ENCODE measurements around a stretch of chr7.

DNA sequence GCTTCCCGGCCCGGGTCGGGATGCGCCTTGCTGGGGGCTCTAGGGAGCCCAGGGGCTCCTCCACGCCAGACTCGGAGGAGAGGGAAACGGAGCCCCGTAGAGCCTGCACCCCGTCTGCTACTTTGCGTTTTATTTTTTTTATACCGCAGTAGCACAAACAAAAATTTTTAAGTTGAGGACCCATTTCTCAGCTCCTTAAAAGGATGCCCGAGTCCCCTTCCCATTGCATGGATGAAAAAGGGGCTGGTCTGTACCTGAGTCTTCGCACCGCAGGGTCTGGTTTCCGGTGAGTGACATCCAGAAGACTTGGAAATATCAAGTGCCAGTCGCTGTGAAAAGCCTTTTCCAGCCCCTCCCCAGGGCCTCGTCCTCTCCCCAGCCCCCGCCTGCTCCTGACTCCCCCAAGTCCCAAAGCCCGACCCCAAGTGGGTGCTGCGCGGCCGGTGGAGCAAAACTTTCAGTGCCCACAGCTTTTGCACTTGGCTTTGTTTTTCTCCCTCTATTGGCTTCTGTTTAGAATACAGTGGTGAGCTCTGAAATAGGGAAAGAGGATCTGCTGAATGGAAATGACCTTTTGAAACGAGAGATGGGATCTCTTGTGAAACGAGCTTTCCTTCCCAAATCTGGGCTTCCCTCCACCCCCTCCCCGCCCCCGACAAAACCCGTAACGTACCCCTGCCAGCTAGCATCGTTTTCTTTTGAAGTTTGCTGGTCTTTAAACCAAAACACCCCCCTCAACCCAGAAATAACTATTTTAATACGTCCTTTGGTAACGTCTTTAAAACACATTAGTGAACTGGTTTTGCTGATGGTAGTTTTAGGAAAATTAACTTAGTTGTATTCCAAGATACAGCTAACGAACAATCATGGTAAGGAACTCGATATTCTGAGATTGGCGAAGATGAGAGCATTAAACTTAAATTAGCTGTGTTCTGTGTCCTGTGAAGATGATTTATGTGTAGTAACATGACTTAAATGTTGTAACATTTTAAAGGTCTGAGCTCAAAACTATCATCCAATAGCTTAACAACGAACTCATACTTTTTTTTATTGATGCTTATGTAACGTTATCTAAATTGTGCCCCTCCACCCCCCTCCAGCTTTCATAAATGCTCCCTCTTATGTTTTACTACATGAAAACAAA, 1.3 kb downstream of the SDK1 start:
- RRBS, result no CpG with 5 or more reads among the region's 36 CpGs

DNA sequence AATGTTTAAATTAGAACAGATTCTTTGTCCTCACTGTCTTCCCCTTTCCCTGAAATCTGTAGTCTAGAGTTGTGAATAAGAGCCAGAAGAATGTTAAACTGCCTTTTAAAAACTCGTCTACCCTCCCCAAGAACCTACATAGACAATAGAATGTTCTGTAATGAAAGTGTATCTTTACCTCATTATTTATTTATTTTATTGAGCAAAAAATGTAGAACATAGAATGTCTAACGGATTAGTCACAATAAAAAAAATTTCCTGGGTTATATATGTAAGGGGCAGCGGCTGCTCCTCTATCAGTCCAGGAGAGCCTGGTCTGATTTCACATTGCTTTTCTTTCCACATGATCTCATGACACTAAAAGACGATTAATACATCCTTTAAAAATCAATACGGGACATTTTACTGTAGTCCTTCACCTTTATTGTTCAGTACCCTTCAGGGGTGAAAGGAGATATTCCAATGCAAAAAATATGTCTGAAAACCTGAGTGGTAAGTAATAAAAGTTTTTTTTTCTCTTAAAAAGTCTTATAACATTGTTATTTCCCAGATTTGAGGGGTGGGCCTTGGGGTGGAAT, 135.8 kb downstream of the SDK1 start:
- RRBS, result no CpG with 5 or more reads among the region's 5 CpGs

GRCh38 chr7:3450092-3450864, 149.2 kb downstream of the SDK1 start:
- RRBS, result no CpG with 5 or more reads among the region's 4 CpGs

- RRBS, result no CpG with 5 or more reads among the region's 12 CpGs
Observed at GRCh38 chr7:3481942-3482910, 181.2 kb downstream of the SDK1 start.

DNA sequence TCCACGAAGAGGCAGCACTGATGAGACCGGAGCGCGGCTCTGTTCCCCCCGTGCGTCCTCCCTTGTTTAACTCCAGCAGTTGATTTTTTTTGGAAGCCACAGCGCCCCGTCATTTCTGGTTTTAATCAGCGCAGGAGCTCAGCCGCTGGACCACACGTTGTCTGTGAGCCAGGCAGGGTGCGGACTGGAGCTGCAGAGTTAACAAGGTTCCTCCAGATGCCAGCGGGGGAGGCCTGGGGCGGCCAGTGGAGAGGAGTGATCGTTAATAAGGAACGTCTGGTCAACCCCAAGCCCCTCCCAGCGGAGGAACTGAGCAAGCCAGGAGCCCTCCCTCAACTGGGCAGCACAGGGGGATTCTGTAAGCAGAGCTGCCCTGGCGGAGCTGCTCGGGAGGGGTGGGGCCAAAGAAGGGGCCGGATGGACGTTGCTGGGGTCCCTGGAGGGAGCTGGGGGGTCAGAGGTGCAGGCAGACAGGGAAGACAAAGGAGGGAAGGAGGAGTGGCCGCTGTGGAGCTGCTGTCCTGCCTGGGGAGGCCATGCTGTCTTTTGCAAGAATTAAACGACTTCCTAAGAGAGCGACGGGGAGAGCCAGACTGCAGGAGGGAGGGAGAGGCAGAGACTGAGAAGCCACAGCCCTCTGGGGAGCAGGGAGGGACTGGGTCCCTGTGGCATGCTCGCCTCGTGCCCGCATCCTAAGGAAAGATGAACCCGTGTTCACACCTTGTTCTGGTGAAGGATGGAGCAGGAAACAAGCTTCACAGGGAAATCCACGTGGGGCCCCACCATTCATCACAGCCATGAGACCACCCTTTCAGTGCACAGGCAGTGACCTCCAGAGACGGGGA, 537.1 kb upstream of the FOXK1 start:
- RRBS, result 5% methylated on average over 2 of the region's 31 CpGs

- RRBS, result no CpG with 5 or more reads among the region's 10 CpGs
Observed at GRCh38 chr7:4613884-4614358, 68.2 kb upstream of the FOXK1 start.

DNA sequence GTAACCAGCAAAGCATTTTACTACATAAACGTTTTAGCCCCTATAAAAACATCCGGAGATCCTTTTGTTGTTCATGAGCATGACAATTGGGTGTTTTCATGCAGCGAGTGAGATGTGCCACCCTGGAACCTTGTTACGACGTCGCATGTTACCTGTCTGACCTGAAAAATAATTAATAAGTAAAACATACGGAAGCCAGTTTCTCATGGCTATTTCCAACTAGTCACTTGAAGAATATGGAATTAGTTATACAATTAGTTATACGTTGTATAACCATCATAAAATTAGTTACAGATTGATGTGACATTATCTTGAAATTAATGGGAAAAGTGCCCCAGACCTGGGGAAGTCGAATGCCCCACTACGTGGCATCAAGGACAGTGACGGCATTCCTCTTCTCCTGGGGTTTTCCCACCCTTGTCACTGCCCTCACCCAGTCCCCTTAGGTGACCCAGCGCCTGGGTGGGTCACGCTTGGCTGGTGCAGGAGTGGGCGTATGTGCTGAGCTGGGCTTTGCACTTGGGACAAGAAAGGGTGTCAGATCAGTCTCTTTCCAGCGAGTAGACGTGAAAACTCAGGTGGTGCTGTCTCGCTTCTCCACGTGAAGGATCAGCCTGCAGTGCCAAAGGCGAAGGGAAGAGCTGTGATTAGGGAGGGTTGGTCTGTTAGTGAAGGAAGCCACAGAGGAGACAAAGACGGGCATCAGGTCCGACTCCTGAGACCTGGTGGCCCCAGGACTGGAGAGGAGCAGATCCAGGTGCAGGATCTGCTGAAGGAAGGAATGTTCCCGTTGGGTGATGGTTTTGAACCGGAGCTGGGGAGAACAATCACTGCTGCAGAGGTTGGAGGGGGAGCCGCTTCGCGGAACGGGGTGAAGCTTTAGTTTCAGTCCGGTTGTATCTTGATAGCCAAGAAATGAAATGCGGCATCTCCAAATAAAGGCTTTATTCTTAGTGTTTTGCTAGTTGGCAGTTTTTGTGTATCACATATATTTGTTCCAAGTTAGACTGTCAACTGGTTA, 7.6 kb downstream of the FOXK1 start:
- RRBS, result 12% methylated on average over 5 of the region's 29 CpGs

DNA sequence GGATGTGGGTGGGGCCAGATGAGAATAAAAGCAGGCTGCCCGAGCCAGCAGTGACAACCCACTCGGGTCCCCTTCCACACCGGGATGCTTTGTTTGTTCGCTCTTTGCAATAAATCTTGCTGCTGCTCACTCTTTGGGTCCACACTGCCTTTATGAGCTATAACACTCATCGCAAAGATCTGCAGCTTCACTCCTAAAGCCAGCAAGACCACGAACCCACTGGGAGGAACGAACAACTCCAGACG, 18.8 kb downstream of the AP5Z1 start:
- RRBS, result no CpG with 5 or more reads among the region's 8 CpGs

DNA sequence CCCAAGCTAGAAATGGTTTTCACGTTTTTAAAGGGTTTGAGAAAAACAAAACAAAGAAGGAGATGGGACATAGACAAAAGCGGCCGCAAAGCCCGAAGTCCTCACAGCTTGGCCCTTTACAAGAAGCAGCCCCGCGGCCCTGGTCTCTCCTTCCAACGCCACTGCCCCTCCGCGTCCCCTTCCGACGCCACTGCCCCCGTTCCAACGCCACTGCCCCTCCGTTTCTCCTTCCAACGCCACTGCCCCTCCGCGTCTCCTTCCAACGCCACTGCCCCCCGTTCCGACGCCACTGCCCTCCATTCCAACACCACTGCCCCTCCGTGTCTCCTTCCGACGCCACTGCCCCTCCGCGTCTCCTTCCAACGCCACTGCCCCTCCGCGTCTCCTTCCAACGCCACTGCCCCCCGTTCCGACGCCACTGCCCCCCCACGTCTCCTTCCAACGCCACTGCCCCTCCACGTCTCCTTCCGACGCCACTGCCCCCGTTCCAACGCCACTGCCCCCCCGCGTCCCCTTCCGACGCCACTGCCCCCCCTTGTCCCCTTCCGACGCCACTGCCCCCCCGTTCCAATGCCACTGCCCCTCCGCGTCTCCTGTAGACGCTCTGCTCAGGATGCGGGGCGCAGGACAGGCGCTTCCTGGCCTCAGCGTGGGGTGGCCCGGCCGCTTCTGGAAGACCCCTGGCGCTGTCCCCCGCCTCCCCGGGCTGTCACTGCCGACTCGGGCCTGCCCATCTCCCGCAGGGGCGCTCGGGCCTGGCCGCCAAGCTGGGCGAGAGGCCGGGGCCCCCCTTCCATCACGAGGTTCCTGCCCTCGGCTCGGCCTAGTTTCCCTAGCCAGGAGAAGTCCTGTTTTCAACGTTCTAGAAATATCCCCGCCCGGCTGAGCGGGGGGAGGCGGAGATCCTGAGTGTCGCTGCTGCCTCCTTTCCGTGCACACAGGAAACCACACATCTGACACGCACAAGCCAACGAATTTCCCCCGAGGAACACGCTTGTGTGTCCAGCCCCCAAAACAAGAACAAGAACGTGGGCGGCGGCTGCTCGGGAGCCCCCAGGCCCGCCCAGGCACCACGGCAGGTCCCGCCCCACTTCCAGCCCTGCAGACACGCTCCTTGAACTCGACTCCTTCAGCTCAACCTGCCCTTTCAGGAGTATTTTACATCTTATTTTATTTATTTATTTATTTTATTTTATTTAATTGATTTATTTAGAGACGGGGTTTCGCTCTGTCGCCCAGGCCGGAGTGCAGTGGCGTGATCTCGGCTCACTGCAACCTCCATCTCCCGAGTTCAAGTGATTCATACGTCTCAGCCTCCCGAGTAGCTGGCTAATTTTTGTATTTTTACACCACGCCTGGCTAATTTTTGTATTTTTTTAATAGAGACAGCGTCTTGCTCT, 33.6 kb downstream of the AP5Z1 start:
- RRBS, result 62% methylated on average over 17 of the region's 101 CpGs

DNA sequence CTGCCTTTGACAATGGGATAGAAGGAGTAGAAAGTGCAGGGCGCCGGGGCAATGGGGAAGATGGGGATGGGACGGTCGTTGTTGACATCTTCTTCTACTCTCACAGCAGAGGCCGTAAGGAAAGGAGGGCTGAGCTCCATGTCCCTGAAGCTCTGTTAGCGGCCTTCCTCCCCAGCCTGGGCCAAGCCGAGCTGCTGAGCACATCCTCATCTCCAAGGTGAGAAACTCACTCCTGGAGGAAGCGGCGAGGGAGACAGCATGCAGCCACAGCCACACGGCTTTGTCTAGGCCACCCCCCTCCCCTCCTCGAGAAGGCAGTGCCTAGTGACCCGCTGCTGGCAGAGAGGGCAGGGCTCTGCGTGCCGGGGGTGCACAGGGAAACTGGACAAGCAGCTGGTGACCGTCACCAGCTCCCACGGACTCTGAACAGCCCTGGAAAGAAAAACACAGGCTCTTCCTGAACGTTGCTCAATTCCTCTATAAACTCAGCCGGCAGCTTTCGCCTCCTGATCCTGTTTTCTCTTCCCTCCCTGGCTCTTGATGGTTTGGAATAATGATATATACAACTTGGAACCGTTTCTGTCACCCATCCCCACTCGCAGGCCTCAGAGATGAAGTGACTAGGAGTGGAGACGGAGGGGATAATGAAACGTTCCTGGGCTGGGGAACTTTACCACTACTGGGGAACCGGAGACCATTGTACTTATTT, 19.5 kb downstream of the PAPOLB start:
- RRBS, result no CpG with 5 or more reads among the region's 24 CpGs

GRCh38 chr7:4998362-4999228, 39.6 kb upstream of the MMD2 start:
- RRBS, result no CpG with 5 or more reads among the region's 13 CpGs

DNA sequence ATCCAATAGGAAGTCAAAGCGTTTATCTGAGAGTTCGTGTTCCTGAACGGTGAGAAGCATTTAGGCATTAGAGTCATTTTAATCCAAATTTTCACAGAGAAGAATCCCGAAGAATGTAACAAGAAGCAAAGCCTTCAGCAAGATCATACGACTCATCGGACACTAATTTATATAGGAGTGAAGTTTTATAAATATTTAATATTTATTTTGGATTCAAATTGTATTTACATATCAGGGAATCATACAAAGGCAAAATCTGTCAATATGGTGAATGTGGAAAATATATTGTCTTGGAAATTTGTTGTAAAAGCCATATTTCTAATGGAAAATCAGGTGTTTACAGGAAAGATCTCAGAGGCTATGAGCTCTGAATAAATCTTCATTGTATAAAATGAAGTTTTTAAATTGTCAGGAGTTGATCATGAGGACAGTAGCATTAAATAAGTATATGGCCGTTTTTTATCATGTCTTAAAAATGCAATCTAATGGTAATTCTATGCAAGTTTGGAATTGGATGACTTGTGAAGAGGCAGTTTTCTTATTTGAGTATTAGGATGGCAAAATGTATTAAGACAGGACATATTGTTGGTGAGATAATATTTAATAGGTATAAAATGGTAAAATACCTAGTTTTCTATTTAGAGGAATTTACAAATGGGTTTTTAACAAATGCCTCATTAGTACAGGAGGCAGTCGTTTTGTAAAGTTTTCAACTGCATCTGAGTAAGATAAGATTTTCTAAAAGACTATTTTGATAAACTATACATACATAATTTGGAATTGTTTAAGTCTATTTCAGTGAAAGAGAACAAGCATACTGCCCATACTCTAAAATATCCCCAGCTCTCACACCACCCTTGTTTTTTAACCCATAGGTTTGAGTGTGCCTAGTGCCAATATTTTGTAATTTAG, 20.2 kb downstream of the RBAK start:
- RRBS, result no CpG with 5 or more reads among the region's 8 CpGs

GRCh38 chr7:5222427-5223172, 32.6 kb downstream of the WIPI2 start:
- RRBS, result no CpG with 5 or more reads among the region's 22 CpGs

DNA sequence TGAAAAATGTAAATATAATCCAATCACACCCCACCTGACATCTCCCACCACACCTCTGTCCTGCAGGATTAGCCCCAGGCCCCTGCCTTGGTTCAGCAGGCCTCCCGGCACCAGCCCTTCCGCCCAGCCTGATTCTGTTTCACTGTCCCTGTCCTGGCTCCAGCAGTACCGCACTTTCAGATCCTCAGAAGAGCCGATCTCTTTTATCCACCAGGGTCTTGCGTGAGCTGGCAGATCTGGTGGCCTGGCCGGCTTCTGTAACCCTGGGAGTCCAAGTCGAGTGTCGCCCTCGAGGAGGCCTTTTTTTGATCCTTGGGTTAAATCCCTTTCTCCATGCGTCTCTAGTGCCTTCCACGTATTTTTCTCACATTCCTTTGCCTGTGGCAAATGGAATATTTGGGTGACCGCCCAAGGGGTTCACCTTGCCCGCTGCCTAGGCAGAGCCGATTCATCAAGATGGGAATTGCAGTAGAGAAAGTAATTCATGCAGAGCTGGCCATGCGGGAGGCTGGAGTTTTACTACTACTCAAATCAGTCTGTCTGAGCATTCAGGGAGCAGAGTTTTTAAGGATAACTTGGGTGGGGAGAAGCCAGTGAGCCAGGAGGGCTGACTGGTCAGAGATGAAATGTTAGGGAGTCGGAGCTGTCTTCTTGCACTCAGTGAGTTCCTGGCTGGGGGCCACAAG, 34.1 kb downstream of the WIPI2 start:
- RRBS, result no CpG with 5 or more reads among the region's 16 CpGs

DNA sequence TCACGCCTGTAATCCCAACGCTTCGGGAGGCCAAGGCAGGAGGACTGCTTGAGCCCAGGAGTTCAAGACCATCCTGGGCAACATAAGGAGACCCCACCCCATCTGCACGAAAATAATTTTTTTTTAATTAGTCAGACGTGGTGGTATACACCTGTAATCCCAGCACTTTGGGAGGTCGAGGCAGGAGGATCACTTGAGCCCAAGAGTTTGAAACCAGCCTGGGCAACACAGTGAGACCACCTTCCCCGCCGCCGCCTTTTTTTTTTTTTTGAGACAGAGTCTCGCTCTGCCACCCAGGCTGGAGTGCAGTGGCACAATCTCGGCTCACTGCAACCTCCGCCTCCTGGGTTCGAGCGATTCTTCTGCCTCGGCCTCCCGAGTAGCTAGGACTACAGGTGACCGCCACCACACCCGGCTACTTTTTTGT, 45.5 kb downstream of the SLC29A4 start:
- RRBS, result no CpG with 5 or more reads among the region's 18 CpGs

- RRBS, result 4% methylated on average over 3 of the region's 15 CpGs
Observed at GRCh38 chr7:5425240-5425522, 1.5 kb upstream of the TNRC18 start.

- RRBS, result 2% methylated on average over 8 of the region's 22 CpGs
Observed at GRCh38 chr7:5429201-5429545, 5.5 kb upstream of the TNRC18 start.

DNA sequence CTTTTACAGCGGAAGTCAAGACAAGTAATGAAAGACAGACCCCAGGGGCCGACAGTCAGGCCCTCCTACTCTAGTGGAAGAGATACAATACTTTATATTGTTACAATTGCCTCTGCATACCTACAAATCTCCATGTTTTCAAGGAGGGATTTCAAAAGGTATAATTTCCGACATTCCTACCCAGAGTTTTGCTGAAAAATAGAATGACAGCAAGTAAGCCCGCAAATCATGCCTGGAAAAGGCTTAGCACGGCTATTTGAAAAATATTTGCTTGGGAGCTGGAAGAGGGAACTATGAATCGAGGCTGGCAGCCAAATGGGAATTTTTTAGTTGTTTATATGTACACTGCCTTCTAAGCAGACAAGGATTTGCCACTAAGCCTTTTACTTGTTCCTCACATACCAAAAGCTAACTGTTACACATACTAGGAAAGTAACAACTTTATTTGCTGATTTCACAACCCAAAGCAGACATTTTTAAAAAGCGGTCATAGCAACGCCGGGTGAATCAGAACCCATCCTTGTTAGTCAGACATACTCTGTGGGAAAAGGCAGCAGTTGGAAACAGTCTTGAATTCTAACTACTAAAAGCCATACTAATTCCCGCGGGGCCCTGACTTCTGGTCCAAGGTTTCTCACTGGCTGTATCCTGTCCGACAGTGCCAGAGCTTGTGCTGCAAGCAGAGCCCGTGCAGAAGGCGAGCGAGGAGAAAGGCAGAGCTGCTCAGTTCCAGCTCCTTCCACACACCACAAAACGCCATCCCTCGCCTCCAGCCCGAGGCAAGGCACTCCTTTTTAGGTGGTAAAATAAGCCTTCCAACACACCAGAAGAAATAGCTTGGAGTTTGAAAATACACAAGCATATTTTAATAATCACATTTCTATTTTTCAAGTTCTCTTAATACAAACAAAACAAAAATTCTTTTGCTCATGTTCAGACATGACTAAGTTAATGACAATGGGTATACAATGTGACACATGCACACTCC, 89.3 kb downstream of the RNF216 start:
- RRBS, result no CpG with 5 or more reads among the region's 18 CpGs

DNA sequence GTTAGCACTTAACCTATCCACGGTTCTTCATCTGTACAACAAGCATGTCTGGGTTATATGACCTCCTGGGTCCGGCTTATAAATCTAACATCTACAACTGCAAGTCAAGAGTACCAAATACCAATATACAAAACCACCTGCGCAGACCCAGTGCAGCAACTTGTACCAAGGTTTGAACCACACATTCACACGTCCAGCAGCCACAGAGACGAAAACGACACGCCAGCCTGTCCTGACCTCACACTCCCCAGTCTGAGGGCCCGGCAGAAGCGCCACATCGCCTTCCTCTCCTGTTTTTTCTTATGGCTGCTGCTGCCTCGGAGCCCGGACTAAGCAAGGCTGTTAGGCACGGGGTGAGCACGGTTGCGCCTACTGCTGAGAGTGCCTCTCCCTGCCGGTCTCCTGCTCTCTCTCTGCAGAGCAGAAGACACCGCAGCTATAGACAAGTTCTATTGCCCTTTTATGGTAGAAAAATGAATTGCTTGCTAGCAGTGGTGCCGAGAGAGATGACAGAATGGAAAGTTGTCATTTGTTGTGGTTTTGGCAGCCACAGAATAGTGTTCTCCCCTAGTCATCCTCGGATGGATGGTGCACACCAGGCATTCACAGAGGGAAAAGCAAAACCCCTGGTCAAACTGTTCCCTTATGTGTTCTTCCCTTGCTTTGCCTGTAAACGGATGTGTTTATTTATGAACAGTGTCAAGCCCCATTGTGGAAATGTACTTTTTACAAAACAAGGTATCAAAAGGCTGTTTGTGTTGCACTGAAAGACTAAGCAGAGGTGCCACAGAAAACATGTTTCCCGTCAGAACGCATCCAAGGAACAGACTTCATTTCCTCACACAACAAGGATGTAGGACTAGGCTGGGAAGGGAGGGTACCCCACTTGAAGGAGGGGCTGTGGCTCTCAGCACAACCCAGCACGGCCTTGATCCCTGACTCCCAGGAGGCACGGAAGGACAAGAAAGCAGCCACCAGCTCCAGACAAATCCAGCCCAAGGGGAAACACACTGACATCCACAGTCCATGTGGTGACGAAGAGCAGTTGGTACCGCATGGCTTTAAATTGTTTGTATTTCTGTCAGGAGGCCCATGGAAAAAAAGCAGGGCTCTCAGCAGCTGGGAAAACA, 86.0 kb downstream of the RNF216 start:
- RRBS, result 15% methylated on average over 8 of the region's 26 CpGs

- RRBS, result no CpG with 5 or more reads among the region's 12 CpGs
Observed at GRCh38 chr7:5712557-5713022, 68.9 kb downstream of the RNF216 start.